RPMI7951 (cell line): ENCODE results near the genes MAP7 and IL22RA2.

DNA sequence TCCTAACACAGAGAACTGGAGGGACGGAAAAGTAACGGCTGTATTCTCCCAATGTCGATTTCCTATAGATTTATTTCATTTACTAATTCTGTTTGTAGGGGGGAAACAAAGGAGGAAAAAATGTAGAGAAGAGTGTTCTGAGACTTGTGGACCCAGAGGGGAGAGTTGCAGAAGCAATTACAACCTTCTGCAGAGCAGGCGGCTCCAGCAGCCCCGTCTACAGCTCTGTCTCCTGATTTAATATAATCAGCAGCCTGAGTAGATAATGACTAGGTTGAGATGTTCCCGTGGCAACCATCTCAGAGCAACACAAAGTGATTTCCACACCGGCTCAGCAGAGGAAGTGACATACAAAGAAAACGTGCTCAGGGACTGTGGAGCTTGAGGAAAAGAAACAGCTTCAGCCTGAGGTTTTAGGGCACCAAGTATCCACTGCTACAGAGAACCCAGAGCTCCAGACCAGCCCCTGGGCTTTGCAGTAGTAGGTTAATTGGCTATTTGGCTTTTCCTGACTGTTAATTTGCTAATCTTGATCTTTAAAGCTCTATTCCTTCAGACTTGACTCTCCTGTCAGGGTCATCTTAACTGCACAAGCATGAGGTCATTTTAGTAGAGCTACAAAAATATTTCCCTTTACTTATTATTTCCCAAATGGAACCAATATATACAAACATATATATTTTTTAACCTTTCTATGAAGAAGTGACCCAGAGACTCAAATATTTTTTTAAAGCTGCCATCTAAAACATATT is 136.3 kb downstream of the MTFR2 start:
- RAMPAGE, long total RNA: no peak

DNA sequence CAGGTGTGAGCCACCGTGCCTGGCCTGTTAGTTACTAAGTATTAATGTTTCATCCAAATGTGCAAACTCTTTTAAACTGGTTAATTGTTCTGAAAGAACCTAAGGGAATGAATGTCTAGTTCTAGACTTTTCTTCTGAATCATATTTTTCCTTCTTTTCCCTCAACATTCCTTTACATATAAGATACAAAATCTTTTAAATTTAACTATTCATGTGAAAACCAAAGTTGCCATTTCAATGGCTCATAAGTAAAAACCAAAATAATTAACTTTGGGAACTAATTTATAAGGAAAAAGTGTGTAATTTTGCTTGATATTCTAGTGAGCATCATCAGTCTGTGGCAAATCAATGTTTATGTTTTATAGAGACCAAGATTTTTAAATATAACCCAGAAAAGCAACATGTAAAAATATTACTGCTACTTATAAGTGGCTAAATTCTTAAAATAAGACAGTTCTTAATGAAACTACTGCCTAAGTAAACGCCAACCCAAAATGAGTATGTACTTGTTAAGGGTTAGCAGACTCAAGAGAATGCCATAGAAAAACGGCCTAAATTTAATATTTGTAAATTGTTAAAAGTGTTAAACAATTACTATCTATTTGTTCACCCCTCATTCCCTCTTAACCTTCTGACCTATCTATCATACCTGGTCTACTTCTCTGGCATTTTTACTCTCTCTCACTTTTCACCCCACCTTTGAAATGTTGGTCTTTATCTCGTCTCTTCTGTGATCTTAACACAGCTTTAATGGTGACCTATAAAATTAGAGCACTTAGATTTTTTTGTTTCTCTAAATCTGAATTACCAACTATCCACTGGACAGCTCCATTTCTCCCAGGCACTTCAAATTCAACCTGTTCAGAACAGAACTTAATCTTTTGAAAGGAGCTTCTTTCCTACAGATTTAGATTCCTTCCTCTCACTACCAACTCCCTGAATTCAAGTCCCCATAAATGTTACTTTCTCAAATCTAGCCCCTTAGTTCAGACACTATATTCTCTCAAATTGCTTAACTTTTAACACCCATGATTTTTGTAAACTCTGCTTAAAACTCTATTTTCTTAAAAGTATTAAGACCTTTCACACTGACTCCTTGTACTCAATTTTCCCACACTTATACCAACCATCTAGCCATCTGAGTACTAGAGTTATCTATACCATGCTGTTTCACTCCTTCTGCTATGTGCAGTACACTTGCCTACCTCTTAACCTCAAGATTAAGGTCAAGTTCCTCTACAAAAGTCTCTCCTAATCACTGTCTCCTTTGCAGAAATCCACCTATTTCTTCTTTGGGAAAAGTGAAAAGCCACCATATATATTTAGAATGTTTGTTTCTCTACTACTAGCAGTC is 14.8 kb upstream of the MTFR2 start:
- RAMPAGE, long total RNA: no peak

DNA sequence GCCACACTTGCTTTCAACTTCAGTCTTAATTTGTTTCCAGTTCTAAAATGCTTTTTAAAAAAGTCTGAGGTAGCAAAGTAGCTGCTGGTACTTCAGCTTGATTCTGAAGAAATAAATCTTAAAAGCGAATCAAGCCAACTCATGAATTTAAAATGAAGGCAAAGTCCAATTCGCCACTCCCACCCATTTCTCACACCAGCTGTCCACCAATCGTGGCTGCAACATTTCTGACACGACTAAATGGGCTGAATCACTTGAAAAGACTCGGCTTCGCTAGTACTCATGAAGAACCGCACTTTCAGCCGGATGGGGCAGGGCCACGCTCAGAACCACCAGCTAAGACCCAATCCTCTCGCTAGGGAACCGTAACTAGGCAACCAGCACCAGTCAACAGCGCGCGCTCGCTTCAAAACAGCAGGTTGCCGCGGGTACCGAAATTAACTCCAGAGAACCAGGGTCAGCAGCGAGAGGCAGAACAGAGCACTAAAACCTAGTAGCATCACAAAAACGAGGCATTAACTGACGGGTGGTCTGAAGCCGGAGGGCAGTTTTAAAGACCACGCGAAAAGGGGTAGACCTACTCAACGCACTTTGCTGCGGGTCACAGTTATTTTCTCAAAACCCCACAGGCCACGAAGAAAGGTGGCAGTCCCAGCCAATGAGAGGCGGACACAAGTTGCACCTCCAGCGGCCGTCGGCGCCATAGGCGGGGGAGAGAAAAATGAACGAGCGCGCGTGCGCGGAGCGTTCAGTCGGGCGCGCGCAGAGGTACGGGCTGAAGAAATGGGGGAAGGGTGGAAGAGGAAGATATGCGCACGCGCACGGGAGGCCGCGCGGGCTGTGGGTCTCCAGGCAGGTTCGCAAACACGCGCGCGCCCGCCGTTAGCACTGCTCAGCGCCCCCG is 777 bp downstream of the BCLAF1 start:
- RAMPAGE, long total RNA: no peak

GRCh38 chr6:136511539-136512351 is 38.5 kb downstream of the MAP7 start:
- RAMPAGE, long total RNA: no peak

GRCh38 chr6:136546425-136547026 is 3.7 kb downstream of the MAP7 start:
- RAMPAGE, long total RNA: no peak

DNA sequence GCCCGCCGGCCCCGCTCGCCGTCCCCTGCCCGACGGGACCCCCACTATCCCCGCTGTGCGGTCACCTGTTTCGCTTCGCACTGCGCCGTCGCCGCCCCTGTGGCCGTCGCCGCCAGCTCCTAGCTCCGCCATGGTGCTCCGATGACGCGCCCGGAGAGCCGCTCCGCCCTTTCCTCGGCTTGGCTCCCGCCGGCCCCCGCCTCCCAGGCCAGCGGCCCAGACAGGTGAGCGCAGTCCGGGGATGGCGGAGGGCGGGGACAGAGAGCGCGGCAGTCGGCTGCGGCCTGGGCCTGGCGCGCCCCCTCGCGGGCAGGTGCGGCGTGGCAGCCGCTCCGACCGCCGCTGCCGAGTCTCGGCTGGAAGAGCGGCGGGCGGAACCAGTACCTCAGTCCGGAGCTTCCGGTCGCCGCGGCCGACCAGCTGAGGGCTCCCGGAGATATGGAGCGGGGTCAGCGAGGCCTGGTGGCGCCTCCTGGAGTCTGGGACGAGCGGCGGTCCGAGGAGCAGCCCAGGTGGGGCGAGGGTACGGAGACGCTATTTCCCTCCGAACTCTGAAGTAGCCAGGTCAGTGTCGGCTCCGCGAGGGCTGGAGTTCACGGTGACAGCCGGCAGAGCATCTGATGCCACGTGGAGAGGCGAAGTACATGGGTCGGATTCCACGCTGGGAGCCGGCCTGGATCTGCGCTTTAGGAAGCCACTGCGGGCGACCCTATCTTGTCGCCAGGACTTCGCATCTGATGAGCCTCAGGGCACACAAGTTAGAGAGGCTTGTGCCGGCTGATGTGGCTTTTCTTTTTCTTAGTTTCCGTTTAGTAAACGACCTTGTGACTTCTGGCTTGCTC is at the start of gene MAP7:
Gene MAP7 (minus strand): TSS at position 146 of the 842 bp plus-strand sequence.
- RAMPAGE, long total RNA: no peak

DNA sequence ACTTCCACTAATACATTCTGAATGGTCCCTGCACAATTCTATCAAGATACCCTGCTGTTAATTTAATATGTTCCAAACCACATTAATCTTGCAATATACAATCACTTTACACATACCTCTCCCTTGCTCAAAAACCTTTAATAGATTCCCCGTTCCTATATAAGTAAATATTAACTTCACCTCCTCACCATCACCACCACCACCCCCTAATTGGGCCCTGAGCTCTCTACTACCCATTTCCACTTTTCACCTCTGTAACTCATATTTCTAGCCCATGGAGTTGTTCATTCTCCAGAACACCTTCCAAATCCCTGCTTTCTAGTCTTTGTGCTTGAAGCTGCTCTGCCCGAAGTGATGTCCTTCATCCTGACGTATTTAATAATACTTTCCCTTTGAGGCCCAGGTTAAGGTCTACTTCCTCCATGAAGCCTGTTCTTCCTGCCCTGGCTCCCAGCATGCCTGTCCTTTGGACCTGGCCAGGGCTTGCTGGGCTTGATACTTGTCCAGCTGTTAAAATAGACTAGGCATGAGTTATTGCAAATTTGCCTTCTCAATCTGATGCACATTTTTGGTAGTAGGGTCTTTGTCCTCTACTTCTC is 2.8 kb upstream of the MAP7 start:
- RAMPAGE, long total RNA: no peak

DNA sequence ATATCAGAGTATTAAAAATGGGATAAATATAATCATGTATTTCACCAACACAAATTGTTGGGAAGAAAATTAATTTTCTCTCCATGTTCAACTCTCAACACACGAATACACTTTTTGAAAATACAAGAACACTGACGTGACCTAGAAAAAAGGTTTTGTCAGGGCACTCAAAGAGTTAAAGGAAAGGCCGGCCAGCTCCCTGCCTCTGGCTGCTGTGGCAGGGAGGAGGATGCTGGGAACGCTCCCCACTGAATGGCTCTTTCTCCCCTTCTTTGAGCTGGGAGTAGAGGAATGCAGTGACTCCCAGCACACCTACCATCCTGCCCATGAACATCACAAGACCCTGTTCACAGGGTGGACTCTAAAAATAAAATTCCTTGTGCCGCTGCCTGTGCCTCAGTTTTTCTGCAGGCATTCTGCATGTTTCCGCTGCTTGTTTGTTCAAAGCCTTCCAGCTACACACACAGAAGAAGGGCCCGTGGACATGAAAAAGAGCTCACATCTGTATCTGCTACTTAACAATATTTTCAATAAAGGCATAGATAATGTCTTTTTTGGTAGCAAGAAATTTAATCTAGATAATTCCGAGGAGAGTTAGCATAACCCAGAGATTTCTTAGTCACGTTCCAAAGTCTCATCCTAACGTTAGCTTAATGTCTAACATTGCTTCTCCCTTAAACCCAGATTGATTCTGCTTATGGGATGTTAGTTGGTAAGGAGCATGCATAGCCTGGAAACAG is 46.8 kb downstream of the MAP3K5 start:
- RAMPAGE, long total RNA: no peak

DNA sequence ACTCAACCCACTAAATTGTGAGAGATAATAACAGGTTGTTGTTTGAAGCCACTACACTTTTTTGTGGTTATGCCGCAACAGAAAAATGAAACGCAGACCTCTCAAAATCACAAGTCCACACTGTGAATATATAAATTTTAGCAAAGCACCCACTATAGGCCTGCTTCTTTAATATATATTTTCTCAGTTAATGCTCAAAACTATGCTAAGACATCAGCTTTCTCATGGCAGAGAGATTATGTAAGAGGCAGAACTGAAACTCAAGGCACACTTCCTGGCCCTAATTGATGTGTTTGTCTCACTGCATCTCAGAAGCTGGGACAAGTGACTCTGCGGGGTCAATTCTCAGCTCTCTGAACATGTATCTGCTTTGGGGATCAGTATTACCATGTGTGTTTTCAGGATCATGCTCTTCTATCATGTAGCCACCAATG is 27.7 kb downstream of the MAP3K5 start:
- RAMPAGE, long total RNA: no peak

GRCh38 chr6:136789336-136789985 is 2.8 kb downstream of the MAP3K5 start:
- RAMPAGE, long total RNA: no peak

DNA sequence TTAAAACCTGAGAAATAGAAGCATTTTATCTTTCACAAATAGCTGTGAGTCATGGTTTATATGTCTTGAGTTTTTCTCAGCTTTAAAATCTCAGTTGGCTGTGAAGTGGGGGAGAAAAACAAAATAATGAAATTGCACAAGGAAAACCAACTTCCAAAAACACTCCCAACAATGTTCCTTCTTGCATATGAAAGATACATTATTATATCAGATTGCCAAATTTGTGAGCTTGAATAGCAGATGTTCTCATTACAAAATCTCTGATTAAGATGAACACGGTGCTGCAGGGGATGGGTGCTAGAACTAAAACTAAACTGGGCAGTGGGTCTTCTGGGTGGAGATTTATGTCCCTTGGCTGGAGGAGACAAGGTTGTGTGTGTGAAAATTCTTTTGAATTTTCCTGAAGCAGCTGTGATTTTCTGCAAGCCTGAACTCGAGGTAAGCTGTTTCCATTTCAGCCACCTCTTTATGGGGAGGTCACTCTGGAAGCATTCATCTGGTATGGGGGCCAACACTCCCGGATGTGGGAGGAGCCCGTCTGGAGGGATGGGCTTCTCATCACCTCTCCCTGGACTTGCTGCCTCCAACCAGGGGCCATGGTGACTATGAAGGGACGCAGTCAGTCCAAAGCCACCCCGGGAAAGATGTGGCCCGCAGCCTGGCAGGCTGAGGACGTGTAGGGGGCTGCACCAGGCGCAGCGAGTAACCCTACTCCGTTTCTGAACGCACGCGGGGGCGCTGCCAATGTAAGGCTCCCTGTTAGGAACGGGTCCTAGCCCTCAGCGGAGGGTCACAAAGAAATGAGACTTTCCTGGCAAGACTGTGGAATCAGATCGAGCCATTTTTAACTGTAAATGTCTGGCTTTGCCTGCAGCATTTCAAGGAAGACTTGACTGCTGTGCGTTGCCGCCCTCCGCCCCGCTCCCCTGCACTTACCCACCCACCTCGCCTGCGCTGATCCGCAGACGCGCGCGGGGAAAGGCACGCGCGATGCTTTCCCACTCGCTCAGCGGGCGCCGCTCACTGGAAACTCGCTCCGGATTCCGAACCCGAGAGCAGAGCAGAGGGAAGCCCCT is 55.3 kb downstream of the IL20RA start:
- RAMPAGE, long total RNA: no peak

DNA sequence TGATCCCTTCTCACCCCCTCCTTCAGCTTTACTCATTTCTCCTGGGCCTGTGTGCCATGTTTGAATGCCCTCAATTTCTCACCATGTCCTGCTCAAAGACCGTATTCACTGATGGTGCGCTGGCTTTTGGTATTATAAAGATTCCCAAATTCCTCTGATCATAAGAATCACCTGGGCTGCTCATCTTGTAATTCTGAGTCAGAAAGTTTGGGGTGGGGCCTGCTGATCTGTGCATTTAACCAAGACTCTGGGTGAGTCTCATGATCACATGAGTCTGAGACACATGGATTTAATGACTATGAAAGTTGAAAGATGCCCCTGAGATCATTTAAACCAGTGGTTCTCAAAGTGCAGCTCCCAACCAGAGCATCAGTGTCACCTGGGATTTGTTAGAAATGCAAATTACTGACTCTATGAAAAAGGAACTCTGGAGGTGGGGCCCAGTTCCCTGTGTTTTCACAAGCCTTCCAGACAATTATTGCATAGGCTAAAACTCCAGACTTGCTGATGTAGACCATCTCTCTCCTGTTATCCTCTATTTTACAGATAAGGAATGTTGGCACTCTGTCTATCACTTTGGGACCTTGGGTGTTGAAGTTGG is 57.7 kb upstream of the IL20RA start:
- RAMPAGE, long total RNA: no peak

- RAMPAGE, long total RNA: no peak
Measured at GRCh38 chr6:137173491-137174070, at the start of gene IL22RA2. Gene IL22RA2 (minus strand): TSS chr6:137173644.

DNA sequence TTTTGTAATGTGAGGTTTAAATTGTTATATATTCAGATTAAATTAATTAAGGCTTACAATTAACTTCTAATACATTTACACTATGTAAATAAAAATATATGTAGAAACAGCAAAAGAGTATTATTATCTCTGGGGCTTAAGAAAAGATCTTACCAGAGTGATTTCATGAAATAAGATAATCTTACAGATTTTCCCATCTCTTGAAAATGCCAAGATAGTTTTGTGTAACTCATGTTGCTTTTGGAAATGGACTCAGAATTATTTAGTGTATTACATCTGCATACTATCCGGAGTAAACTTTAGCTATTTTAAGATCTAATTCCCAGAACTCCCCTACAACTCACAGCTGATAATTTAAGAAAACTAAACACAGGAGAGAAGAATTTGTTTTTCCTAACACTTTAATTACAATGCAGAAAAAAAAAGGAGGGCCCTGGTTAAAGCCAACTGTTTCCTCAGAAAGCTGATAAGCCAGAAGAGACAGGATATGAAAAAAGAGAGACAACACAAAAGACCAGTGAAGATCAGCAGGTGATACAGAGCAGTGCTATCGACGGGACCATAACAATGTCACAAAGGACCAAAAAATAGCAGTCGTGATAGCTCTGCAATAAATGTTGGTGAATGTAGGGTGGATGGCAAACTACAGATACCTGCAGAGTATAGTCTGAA is 6.0 kb downstream of the IFNGR1 start:
- RAMPAGE, long total RNA: no peak

DNA sequence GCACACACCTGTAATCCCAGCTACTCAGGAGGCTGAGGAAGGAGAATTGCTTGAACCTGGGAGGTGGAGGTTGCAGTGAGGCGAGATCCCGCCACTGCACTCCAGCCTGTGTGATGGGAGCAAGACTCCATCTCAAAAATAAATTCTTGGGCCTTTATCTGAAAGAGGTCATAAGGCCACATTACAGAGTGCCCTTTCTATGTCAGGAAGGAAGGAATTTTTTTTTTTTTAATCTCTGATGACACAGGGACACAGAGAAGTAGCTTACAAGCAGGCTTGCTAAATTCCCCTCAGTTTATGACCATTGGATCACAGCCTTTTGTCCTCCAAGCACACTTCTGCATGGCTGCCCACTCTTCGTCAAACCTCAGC is 7.4 kb upstream of the IFNGR1 start:
- RAMPAGE, long total RNA: no peak

DNA sequence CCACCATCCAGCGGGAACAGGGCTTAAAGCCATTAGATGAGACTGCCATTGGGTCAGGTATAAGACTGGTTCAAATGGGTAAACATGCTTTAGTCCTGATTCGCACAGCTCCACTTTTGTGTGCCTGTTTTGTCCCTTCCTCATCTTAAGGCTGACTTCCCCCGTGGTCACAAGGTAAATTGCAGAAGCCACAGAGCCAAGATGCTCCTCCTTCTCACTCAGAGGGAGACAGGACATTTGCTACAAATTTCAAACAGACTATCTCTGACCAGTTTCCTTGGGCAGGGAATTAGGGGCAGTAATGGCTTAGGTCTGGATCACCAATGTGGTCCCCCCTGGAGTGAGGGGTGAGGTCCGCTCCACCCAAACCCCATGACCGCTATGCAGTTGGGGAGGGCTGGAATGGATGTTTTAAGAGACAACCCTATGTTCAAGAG is 11.4 kb upstream of the IFNGR1 start:
- RAMPAGE, long total RNA: no peak

- RAMPAGE, long total RNA: no peak
Measured at GRCh38 chr6:137241575-137242149, 22.5 kb upstream of the IFNGR1 start.

DNA sequence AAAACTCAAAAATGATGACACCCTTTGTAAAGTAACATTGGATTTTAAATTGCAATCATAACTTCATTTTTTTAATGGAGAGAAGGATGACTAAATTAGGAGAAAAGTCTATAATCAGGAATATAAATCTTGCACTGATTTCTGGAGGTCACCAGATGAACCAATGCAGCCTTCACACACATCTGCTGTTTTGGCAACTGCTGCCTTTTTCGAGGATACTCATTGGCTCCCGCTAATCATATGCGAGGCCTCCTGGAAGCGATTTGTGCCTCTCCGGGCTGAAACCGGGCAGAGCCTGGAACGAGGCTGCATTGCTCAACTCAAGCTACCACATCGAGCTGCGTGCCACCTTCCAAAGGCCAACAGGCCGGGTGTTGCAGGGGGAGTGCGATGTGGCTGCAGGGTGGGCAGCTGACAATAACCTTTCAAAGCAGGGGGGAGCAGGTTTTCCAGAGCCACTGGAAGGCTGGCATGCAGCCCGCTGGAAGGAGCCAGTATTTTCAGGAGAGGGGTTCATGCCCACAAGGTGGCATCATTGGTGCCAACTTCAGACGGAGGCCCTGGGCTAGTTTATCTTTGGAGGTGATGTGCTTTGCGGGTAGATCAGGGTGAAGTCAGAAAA is 122.5 kb upstream of the IFNGR1 start:
- RAMPAGE, long total RNA: no peak

DNA sequence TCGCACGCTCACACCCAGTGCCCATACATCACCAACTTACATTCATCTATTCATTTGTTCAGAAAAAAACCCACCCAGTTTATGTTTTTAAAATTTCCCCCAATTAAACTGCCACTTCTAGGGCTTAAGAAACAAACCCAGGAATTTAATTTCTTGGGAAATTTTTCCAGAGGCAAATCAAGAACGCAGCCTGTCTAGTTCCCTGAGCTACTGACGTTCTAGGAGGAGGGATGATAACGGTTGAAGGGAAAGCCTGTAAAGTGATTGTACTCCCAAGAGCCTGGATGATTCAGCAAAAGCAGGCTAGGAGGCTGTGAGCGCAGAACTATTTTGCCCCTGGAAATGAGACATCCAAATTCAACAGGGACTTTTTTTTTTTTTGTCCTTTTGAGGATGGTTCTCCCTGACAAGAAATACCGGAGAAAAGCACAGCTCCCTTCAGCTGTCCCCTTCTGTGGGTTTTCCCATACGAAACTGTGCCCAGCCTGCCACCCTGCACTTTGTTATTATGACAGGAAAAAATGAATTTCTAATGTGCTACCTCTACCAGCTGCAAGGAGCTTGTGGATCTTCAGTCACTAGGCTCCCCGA is 77.4 kb downstream of the OLIG3 start:
- RAMPAGE, long total RNA: no peak

GRCh38 chr6:137431672-137432065 is 62.5 kb downstream of the OLIG3 start:
- RAMPAGE, long total RNA: no peak